Colonic mucosa (tissue), 1 donor: ENCODE measurements around a stretch of chr3.

- PRO-cap: unidirectional peak, minus-strand start at chr3:45225065
Observed at GRCh38 chr3:45224741-45225521, 1.2 kb downstream of the TMEM158 start.

DNA sequence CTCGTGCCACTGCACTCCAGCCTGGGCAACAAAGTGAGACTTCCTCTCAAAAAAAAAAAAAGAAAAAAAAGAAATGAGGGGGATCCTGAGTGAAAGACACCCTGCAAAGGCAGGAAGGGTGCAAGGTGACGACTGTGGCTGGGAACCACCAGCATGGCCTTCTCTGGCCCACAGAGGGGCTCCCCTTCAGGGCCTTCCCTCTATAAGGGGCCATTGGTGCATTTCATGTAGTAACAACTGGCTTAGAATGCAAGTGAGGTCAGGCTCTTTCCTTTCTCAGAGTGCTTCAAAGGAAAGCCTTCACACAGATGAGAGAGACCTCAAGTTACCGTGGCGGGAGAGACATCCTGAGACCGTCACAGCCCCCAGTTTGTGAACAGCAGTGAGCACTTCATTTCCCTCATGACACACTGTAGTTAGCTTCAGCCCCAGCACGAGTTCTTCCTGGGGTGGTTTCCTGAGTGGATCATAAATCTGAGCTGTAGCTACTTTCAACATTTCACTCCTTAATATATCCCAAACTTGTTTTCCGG, 96.6 kb upstream of the LIMD1 start:
- PRO-cap: no peak

DNA sequence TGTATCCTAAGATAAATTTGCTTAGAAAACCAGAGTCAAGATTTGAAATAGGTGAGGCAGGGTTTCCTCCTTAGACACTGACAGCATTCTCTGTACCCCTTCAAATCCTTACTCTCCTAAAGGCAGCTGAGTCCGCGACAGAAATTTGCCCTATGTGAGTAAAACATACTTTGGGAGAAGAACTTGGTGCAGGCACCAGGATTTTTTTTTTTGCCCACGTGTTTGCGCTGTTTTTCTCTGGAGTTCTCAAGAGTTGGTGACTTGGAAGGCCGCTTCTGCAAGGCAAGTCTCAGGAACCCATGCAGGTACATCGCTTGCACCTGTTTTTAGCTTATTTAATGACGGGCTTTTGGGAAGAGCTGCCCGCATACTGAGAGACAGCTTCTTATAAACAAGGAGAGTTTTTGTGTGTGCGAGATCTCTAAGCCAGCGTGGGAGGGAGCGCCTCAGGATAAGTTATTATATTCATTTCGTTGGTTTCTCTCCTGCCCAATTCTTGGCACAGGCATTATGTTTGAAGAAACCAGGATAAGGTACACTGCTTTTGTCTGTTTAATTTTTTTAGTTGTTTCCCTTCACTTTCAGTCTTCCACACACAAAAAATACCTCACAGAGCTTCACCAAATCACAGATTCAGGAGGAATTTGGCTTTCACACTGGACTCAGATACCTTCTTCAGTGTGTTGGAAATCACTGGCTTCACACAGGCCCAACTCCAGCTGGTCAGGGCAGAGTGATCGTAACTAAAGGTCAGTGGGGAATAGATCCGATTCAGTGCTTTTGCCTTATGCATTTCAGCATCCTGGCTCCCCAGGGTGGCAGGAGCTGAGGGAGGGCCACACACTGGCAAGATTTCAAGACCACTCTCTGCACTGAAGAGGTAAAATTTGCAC, 11.3 kb upstream of the SACM1L start:
- PRO-cap: no peak

DNA sequence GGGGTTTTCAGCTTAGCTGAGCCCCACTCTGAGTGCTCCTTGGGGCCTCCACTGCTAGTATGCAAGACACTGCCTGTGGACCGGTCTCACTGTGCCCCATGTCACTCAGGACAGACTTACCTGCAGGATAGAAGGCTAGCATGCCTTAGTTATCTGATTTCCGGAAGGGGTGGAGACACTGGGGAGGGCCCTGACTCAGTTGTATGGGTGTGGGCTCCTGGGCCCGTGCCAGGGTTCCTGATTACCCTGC, 4.3 kb upstream of the SLC6A20 start:
- PRO-cap: no peak

GRCh38 chr3:45936047-45936506, 7.2 kb upstream of the CXCR6 start:
- PRO-cap: unidirectional peak, plus-strand start at chr3:45936226

DNA sequence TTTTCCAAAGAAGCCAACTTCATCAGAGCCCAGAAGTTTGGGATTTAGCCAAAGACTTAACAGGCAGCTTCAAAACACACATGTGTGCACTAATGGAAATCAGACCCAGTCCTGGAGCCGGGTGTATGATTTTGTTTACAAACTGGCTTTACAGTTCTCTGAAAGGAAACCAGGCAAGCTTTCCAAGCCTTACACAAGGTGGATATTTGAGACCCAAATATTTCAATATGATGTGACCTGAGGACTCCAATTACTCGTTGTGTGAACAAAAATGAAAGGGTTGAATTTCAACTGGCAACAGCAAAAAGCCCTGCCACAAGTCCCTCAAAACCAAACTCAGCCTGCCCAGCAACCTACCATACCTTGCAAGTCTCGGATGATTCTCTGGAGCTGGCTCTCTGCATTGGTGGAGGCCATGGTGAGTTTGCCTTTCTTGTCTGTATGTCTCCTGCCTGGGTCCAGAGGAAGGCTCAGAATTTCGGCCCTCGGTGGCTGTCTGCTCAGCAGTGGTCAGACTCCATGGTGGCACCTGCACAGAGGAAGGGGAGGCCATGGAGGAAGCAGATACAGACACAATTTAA, 11.0 kb downstream of the FYCO1 start:
- PRO-cap: no peak

GRCh38 chr3:46089086-46090052, 62.1 kb upstream of the XCR1 start:
- PRO-cap: bidirectional peak, plus-strand start at chr3:46089519, minus-strand start at chr3:46089214; unidirectional peak, minus-strand start at chr3:46089889

GRCh38 chr3:46110943-46111334, 83.7 kb upstream of the XCR1 start:
- PRO-cap: unidirectional peak, minus-strand start at chr3:46111179

- PRO-cap: no peak
Observed at GRCh38 chr3:46222510-46222963, 14.4 kb upstream of the CCR1 start.

DNA sequence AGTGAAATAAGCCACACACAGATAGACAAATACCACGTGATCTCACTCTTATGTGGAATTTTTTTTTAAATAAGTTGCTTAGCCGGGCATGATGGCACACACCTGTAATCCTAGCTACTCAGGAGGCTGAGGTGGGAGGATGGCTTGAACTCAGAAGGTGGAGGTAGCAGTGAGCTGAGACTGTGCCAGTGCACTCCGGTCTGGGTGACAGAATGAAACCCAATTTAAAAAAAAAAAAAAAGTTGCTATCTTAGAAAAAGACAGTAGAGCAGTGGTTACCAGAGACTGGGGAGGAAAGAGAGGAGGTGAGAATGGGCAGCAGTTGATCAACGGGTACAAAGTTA, 915 bp upstream of the CCR2 start:
- PRO-cap: unidirectional peak, plus-strand start at position 281 of the sequence

DNA sequence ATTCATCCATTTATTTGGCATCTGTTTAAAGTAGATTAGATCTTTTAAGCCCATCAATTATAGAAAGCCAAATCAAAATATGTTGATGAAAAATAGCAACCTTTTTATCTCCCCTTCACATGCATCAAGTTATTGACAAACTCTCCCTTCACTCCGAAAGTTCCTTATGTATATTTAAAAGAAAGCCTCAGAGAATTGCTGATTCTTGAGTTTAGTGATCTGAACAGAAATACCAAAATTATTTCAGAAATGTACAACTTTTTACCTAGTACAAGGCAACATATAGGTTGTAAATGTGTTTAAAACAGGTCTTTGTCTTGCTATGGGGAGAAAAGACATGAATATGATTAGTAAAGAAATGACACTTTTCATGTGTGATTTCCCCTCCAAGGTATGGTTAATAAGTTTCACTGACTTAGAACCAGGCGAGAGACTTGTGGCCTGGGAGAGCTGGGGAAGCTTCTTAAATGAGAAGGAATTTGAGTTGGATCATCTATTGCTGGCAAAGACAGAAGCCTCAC, 3.4 kb downstream of the CCR5 start:
- PRO-cap: no peak

DNA sequence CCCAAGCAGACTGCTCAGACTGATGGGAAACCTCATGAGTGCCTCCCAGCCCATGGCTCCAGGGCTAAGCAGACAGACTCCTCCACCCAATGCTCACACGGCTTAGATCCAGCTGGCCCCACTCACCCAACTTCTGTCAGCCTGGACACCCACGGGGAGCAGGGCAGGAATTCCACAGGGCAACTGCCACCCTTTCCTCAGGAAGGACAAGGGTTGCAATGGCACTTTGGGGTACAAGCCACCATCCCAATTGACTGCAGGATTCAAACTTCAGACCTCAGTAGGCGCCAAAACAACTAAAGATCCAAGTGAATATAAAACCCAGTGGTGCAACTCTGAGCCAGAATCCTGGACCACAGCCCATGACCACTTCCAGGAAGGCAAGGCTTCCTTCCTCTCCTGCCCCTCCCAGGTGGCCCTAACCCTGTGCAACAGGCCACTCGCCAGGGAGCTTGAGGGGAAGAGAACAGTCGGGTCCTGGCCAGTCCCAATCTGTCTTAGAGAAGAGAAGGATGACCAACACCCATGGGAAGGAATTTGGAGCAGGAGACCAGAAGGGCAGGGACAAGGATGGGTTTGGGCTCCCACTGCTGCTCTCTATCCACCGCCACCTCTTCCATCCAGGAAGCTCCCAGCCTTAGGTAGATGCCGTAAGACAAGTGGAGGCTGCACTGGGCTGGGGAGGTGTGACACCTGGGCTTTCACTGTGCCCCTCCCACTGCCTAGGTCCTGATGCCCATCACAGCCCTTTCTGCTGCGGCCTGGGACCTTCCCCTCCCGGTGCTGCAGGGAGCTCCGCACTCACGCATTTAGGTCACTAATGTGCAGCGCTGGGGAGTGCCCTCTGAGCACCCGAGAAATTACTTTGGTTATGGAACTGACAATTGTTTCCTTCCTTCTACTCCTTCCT, 1.1 kb downstream of the LTF start:
- PRO-cap: no peak

GRCh38 chr3:46559138-46559710, 6.9 kb downstream of the LRRC2 start:
- PRO-cap: no peak

DNA sequence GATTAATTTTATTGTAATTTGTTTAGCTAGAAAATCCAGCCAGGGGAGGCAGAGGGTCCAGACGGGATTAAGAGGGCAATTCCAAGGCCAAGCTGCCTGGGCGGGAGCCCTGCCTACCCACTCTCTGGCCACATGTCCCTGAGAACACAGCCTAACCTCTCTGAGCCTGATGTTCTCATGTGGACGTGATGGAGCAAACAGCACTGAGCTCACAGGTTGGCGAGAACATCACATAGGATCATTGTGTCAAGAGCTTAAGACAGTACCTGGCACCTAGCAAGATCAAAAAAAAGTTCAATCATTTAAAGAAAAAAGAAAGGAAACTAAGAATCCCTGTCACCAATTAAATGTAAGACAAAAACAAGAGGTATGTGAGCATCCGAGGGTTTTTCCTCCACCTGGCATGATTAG, 966 bp downstream of the LRRC2 start:
- PRO-cap: no peak

DNA sequence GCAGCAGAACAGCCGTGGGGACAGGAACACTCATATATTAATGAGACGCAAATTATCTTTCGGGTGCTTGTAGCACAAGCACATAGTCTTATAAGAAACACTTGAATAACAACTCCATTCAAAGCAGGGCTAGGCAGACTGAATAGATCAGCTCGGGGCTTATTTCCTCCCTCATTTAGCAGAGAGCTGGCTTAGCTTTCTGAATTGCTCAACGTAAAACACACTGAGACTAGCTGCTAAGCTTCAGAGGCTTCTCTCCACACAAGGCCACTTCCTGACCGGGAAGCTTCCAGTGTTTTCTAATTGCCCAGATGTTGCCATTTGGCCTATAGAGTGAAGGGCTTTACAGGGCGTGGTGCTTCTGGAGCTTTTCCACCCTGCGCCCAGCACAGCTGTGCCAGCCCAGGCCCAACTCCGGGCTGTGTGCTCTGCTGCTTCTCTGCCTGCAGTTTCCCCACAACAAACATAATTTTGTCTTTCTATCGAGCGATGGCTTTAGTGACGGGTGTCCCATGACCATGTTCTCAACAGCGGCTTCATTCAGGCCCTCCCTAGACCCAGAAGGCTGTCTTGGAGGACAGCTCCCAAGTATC, 16.6 kb downstream of the FAM240A start:
- PRO-cap: no peak

DNA sequence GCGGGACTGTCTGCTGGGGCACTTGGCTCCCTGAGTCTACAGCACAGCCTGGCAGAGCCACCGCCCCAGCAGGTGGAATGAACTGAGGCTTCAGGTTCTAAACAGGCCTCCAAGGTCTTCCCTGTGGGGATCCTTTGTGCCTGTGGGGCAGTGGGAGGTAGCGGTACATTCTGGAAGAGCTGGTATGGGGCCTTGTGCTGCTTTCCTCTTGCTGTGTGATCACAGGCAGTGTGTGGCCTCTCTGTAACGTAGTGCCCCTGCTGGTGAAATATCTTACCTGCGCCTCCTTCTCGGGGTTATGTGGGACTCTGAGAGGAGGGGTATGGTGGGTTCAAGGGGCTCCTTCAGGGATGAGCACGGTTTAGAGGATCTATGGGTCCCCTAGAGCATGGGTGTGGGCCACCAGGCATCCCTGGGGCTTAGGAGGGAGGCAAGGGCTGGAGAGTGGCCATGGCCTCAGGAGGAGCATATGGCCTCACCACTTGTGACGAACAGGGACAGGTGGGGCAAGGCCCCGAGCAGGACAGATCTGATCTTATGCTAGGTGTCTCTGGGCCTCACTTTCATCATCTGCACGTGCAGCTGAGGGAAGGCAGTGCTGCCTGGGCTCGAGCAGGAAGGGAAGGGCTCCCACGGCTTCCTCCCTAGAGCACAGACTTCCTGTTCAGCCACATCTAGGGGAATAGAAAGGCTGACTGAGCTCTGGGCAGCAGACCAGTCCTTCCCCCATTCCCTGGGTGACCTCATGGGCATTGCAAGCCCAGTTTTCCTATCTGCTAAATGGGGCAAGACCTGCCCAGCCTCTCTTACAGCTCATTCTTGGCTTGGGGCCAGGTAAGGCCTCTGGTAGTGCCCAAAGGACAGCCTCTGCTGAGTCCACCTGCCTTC, 1.9 kb upstream of the ALS2CL start:
- PRO-cap: no peak

GRCh38 chr3:46874344-46875023, 3.0 kb upstream of the PTH1R start:
- PRO-cap: no peak

GRCh38 chr3:46910141-46911070, 32.9 kb downstream of the PTH1R start:
- PRO-cap: no peak

DNA sequence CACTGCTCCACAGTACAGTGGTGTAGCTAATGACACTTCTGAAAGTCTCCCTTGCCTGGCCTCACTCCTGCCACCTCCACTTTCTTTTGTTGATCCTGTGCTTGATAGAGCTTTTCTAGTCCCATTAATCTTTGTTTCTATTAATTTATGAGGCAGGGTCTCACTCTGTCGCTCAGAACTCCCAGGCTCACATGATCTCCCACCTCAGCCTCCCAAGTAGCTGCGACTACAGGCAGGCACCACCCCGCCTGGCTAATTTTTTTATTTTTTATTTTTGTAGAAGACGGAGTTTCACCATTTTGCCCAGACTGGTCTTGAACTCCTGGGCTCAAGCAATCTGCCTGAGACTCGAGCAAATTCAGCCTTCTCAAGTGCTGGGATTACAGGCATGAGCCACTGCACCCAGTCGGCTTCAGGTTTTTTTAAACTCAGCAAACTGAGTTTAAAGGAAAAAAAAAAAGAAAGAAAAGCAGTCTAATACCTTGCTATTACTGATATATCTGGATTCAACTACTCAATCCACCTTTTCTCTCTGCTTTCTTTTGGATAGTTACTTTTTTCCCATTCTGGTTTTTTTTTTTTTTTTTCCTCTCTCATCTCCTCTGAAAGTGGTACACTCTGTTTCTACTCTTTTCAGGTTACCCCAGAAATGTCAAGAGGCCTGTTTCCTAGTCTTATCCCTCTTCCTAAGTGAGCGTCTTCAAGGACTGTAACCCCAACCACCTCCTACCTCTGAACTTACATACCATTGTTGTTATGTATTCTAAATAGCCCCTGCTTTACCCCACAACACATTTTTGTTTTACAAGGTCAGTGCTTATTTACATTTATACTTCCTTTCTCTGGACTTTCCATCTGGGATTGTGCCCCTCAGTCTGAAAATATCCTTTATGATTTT, 38.4 kb downstream of the PTH1R start:
- PRO-cap: no peak

DNA sequence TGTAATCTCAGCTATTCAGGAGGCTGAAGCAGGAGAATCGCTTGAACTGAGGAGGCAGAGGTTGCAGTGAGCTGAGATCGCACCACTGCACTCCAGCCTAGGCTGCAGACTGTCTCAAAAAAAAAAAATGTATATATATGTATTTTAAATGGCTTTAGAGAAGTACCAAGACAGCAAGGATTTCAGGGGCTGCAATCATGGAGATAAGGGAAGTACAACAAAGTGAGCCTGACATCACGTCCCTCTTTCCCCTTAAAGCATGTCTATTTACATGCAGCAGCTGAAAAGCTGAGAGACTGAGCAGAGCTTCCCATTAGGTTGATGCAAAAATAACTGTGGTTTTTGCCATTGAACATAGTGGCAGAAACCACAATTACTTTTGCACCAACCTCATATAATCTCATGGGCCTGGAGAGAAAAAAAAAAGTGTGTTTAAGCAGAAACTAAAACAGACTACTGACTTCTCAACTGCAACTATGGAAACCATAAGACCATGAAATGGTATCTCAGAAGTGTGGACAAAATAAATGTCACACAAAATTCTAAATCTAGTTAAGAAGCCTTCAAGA, 48.3 kb downstream of the CCDC12 start:
- PRO-cap: no peak